Measurements from ENCODE around the genes VSNL1, KCNS3, OSR1 and TTC32.

- RRBS: no CpG with 5 or more reads among the region's 7 CpGs
These were observed 35.3 kb downstream of the CYRIA start for GRCh38 chr2:16630174-16630945.

- RRBS: no CpG with 5 or more reads among the region's 9 CpGs
These were observed 23.2 kb downstream of the CYRIA start for GRCh38 chr2:16642292-16643063.

DNA sequence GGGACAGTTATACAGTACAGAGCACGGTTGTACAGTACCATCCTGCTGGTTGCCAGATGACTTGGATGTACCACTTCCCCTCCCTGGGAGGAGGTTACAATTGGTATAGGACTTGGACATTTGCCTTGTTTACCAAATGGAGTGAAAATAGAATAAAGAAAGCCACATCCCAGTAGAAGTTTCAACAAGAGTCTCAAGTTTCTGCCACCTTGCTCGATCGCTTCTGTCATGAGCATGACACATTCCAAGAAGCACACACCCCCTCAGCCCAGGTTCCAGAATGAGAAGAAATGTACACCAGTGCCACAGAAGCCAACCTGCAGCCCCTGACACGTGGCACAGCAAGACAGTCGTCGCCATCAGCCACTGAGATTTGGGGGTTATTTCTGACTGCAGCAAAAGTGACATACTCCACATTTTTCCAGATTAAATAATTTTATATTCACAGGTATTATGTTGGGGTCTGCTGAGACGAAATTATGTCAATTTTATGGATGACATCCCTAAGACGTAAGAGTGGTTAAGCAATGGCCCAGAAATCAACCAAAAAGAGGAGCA is 15.8 kb downstream of the CYRIA start:
- RRBS: no CpG with 5 or more reads among the region's 8 CpGs

DNA sequence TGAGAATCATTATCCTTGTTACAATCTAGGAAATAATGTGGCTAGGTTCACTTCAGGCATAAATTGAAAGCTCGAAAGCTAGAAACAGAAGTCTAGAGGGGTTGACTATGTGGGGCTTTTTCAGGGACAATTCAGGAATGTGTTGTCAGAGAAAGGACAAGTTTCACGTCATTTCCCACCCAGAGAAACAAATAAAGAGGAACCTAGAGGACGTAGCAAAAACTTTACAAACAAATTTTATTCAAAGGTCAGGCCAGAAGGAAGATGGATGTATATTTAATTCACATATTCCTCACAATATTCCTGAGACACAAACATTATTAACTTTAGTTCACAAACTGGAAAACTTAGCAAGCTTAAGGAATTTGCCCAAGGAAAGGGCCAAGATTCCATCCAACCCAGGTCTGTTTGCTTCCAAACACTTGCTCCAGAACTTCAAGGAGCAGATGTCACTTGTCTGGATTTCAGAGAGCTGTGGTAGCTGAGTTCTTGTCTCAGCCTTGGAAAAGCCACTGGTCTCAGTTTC is 7.4 kb downstream of the CYRIA start:
- RRBS: no CpG with 5 or more reads among the region's 3 CpGs

DNA sequence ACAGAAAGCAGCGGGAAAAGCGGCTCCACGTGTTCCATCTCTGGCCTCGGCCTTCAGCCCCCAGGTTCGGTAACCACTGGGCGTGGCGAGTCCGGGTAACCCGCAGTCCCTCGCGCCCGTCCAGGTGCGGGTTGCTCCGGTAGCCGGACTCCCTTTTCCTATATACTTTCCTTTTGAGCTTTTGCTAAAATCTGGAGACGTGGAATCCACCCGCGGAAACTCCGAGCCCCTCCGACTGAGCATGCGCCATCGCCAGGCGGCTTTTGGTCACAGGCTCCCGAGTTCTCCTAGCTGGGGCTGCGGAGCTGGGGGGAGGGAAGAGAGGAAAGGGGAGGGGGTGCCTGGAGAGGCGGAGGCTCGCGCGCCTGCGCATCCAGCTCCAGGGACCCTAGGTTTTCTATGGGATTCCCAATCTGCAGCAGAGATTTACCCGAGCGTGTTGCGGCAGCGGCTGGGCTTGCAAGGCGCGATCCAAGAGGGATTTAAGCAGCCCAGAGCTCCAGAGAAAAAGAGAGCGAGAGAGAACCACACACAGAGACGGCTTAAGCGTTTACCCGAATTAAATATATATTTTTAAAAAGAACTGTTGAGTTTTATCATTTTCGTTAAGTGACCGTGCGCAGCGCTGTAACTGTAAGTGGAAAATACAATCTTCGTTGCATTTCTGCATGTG is at the start of gene VSNL1:
TSS of gene VSNL1 (plus strand) at position 411 of the 673 bp plus-strand sequence.
- RRBS: 8% methylated on average over 11 of the region's 45 CpGs

- RRBS: no CpG with 5 or more reads among the region's 11 CpGs
These were observed 9.9 kb downstream of the GEN1 start for GRCh38 chr2:17763554-17764485.

GRCh38 chr2:17820902-17821474 is 4.7 kb downstream of the MSGN1 start:
- RRBS: no CpG with 5 or more reads among the region's 3 CpGs

GRCh38 chr2:17878440-17878737 is at the start of gene KCNS3:
Gene KCNS3, plus strand, starts transcription at chr2:17878667.
- RRBS: 1% methylated on average over 27 of the region's 50 CpGs

GRCh38 chr2:17934587-17935163 is 56.2 kb downstream of the KCNS3 start:
- RRBS: no CpG with 5 or more reads among the region's 6 CpGs

- RRBS: 3% methylated on average over 17 of the region's 63 CpGs
These were observed at the start of gene OSR1 for GRCh38 chr2:19358283-19359252. Gene OSR1, minus strand, starts transcription at chr2:19358623.

DNA sequence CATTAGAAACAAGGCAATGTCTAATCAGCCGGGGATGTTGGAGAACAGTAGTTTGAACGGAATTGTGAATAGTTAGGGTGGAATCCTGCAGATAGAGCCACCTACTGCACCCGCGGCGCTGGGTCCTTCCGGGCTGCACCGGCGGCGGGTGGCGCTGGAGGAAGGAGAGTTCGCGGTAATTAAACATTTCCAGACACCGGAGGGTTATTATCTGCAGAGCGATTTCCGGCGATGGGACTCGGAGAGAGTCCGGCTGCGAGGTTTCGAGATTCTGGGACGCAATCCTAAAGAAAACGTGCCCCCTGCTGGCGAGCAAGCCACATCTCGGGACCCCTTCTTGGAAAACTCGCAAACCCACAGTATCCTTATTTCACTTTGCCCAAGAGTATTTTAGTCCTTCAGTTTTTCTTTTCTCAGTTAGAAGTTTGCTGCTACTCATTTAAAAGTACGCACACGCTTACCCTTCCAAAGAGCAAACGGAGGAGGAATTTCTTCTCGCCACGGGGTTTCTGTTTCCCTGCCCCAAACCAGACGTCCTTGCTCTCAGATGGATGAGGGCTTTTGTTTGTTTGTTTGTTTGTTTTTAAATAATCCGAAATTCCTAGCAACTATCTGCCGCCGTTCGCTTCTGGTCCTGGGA is 4.6 kb upstream of the OSR1 start:
- RRBS: 2% methylated on average over 13 of the region's 35 CpGs

- RRBS: no CpG with 5 or more reads among the region's 1 CpG
These were observed 263.5 kb downstream of the TTC32 start for GRCh38 chr2:19638322-19638636.

- RRBS: no CpG with 5 or more reads among the region's 36 CpGs
These were observed at the start of gene TTC32 for GRCh38 chr2:19901829-19902432. Gene TTC32, minus strand, starts transcription at chr2:19901983.

GRCh38 chr2:20011764-20012241 is 665 bp downstream of the MATN3 start:
- RRBS: no CpG with 5 or more reads among the region's 12 CpGs

DNA sequence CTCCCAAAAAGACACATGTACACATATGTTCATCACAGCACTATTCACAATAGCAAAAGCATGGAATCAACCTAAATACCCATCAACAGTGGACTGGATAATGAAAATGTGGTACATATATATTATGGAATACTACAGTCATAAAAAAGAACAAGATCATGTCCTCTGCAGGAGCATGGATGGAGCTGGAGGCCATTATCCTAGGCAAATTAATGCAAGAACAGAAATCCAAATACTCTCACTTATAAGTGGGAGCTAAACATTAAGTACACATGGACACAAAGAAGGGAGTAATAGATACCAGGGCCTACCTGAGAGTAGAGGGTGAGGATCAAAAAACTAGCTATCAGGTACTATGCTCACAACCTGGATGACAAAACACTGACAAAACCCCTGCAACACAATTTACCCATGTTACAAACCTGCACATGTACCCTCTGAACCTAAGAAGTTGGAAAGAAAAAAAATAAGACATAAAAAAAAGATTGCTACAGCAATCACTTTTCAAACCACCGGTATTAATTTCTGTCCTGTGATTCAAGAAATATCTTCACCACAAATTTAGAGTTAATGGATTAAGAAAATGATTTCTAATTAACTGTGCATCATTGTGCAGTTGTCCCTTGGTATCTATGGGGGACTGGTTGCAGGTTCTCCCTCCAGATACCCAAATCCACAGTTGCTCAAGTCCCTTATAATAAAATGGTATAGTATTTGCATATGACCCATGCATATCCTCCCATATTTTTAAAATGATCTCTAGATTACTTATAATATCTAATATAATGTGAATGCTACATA is 19.3 kb upstream of the MATN3 start:
- RRBS: no CpG with 5 or more reads among the region's 1 CpG

DNA sequence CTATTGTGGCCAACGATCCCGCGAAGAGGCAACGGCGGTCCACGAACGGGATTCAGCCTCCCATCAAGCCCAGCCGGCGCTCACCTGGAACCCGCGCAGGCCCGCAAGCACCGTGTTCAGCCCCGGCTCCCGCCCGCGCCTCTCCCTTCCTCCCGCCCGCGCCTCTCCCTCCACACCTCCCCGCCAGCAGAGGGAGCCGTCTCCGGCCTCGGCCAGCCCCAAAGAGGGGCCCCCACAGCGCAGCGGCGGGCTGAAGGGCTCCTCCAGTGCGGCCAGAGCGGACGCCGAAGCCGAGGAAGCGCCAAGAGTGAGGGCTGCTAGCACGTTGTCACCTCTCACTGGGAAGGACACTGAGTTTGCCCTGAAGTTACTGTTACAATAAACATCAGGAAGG is 55.3 kb upstream of the LAPTM4A start:
- RRBS: 61% methylated on average over 11 of the region's 34 CpGs

- RRBS: no CpG with 5 or more reads among the region's 13 CpGs
These were observed 38.6 kb downstream of the SDC1 start for GRCh38 chr2:20186198-20186842.

DNA sequence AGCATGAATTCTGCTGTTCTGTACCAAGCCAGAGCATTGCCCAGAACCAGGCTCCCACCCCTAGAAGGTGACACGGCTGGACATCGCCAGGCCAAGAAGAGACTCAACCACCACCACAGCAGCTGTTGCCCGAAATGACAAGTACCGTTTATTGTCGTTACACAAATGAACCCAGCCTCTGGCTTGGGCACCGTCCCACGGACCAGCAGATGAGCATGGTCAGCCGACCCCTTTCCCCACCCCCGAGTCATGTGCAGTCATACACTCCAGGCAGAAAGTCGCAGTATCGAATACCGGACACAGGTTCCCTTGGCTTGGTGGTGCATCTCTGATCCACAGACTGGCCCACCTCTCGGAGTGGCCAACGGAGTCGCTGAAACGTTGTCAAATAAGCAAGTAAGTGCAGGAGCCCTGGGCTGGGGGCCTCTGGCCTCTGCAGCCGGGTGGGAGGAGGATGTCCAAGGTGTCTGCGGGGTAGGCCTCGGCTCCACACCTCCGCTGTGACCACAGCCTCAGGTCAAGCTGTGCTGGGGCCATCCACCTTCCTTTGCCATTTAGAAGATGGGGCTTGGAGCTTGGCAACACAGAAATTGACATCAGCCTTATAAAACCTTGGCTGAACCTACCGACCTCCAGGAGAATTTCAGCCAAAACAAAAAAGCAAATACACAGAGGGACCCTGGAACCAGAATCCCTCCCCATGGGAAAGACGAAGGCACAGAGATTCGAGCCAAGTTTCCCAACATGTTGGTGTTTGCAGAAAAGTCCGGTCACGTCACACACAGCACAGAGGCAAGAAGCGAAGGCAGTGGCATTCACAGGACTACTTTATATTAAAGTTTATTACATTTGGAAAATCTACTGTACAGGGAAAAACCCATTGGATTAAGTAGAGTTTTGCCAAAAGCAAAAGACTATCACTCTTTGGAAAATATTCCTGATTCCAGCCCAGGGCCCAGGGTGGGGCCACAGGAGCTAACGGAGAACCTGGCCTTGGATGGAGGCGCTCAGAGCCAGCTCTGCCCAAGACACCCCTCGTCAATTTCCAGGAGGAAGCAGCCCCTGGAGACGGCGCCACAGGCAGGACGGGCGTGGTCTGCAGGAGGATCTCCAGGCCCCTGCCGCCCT is 23.9 kb downstream of the SDC1 start:
- RRBS: no CpG with 5 or more reads among the region's 34 CpGs

DNA sequence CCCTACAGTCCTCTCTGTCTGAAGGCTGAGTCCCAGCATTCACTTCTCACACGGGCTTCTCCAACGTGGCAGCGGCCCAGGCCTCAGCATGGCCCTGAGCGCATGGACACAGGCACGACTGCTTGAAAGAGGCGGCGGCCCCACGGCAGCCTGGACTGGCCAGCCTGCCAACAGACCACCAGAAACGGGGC is 23.2 kb downstream of the SDC1 start:
- RRBS: no CpG with 5 or more reads among the region's 9 CpGs

- RRBS: 38% methylated on average over 2 of the region's 18 CpGs
These were observed 16.7 kb downstream of the SDC1 start for GRCh38 chr2:20207872-20208968.

All from GM19239 (cell line).